ENCODE results near the genes TMEM234 and S100PBP.

GRCh38 chr1:32032681-32034027 is 19.5 kb downstream of the KHDRBS1 start:
- PRO-cap, result no peak

DNA sequence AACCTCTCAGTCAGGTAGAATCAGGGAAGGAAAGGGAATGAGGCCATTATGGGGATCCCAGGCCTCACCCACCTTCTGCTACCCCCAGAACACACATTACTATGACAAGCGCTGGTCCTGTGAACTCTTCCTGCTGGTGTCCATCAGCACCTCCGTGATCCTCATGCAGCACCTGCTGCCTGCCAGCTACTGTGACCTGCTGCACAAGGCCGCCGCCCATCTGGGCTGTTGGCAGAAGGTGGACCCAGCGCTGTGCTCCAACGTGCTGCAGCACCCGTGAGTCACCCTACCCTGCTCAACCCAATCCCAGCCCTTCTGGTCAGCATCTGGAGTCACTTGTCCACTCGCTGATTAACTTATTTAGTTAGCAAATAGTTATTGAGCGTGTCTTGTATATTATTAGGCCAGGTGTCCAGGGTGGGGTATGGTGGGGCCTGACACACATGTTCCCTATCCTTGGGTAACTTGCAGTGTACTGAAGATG is 13.1 kb upstream of the KPNA6 start:
- PRO-cap, result no peak

- PRO-cap, result bidirectional peak, plus-strand start at chr1:32222433, minus-strand start at chr1:32222341
These were observed at the start of gene TMEM234 for GRCh38 chr1:32221406-32222548. TMEM234 (minus strand) TSS chr1:32222353.

- PRO-cap, result no peak
These were observed 7.3 kb upstream of the FAM167B start for GRCh38 chr1:32239723-32240051.

DNA sequence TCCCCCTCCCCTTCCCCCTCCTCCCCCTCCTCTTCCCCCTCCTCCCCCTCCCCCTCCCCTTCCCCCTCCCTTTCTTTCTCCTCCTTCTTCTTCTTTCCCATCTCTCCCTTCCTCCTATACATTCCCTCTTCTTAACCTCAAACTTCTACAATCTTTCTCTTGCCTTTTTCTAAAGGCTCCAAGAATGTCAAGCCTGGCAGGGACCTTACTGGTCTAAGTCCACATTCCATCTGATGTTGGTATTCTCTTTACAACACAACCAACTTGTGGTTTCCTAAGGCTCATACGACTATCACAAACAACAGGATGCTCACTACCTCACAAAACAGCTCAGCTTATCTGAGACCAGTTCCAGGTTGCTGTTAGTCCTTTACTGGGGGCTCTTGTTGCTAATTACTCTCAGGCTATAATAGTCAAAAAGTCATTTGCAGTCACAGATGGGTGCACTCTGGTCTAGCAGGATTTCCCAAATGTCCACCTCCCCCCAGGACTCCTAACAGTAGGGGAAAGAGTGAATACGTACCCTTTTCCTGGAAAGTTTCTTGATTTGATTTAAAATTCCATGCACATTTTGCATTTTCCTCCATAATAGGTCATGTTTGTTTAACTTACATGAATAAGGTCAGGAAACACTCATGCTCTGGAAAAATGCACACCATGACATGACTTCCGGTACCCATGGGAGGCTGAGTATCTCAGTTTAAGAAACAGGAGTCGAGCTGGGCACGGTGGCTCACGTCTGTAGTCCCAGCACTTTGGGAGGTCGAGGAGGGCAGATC is 15.9 kb downstream of the LCK start:
- PRO-cap, result unidirectional peak, minus-strand start at position 232 of the sequence

GRCh38 chr1:32330276-32330618 is 5.8 kb downstream of the MARCKSL1 start:
- PRO-cap, result no peak

DNA sequence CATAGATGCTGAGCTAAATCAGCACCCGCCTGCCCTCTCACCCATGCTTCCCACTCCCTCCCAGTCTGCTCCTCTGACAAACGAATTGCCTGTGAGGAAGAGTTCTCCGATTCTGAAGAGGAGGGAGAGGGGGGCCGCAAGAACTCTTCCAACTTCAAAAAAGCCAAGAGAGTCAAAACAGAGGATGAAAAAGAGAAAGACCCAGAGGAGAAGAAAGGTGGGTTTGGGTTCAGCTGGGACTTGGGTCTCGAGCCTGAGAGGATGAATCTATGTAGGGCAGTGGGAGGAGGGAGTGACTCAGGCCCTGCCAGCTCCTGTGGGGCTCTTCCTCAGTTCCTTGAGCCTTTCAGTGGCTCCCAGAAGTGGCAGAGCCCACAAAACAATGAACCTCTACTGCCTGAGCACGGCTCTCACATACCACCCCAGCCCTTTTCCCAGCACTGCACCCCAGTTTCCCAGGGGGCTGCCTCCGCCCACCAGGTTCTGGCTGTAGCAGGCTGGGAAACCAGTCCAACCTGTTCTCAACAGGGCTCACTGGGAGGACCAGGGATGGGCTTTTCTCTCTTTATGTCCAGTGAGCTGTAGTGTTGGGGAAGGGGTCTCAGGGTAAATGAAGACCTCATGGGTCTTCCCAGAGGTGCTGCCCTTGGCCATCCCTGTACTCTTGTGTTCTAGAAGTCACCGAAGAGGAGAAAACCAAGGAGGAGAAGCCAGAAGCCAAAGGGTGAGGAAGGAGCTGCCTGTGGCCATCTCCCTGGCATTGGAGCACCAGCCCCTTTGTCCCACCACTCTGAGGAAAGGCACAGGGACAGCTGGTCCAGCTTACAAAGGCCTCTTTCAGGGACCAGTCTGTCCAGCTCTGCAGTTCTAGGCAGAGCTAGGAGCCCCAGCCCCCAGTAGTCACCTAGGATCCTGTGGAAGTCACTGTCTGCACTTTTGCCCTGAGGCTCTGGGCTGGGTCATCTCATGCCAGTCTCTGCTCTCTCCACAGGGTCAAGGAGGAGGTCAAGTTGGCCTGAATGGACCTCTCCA is 3.7 kb downstream of the MARCKSL1 start:
- PRO-cap, result no peak

DNA sequence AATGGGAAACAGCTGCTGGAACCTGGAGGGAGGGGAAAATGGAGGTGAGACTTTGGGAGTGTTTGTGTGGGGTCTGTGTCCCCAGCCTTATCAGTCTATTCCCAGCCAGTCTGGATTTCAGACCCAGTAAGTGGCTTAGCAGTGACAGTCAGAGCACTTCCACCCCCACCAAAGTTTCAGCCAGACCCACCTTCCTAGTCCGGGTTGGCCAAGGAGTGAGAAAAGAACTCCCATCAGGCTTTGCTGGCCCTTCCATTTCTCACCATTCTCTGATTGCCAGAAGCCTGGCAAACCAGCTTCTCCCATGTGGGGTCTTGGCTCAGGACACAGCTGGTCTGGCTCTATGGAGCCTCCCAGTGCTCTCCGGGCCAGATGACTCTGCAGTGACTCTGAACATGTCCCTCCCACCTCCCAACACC is 15.9 kb downstream of the TSSK3 start:
- PRO-cap, result no peak

DNA sequence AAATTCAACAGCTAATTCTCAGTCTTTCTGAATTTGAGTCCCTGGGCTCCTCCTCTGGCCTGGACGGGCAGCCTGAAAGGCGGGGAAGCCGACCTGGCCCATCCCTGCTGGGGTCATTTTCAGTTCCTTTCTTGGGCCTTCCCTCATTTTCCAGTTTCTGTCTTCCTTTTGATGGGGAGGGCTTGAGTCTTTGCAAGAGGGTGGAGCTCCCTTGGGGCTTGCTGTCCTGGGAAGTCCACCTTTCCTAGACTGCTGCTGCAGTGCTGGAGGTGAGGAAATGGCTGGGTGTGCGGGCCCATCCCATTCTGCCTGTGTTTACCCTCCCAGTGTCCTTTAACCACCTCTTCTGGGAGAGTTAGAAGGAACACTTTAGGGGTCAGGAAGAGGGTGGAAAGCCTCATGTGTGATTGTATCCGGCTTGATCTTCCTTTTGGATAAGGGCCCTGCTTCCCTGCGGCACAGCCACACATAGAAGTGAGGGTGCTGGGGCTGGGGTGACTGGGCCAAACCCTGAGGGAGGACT is 1.4 kb downstream of the KIAA1522 start:
- PRO-cap, result no peak

DNA sequence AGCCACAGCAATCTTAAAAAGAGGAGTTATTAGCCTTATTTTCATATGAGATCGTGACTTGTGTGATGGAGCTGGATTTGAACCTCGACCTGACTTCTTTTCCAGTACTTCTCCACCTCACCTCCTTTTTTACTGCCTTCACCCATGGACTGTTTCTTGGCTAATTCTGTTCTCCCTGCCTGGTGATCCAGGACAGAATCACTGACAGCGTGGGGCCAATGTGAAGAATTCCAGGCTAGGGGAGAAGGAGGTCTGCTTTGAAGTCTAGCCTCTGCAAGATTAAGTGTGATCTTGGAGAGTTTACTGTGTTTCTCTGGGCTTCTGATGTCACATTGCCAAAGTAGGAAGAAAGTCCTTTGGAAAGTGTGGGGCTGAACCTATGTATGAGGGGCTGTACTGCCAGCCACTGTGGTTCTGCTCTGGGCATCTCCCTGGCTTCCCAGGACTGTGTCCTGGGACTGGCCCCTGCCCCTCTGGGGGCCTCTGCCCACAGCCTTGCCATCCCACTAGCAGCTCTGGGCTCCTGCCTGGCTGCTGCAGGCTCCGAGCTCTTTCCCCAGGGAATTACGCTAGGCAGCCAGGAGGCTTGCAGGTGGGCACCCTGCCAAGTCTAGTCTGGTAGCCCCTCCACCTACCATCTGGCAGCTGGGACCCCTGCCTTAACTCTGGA is 23.3 kb downstream of the KIAA1522 start:
- PRO-cap, result unidirectional peak, plus-strand start at position 226 of the sequence

DNA sequence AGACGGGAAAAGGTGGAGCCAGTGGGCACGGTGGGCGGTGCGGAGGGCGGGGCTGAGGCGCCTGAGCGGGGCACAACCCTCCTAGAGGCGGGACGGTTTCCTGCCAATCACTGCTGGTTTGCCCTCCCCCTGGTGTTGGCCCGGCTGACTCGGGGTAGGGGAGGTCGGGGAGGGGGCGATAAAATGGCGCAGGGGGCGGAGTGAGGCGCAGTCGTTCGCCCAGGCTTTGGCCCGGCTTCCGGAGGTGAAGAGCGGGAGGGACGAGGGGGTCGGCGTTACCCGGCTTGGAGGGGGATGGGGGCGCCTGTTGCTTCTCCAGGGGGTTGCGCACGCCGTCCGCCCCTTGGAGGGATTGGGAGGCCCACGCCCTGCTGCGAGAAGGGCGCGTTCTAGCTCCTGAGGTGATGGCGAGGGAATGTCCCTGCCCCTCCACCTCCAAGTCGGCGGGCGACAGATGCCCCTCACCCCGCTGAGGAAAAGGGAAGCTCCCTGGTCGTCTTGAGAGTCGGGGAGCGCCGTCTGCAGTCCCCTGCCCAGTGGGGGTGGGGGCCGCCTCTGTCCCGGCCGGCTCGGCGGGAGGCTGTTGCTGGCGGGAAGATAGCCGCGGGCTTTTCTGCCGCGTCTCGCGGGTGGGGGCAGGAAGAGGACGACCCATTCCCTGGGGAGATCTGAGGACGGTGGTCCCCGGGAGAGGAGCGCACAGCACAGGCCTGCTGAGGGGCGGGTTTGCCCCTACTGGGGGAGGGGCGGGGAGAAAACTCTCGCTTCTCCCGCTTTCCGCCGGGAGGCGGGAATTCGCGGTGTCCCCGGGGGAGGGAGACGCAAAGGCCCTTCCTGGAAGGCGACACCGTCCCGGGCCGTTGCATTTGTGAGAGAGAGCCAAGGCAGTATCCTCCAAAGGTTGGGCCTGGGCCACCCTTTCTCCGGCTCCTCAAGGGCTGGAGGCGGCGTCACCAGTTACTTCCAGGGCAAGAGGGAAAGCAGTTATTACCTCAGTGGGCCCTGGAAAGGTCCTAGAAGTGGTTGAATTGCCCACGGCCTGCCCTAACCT is at the start of gene S100PBP:
TSS of gene S100PBP (plus strand) at position 208 of the 1,051 bp plus-strand sequence.
- PRO-cap, result bidirectional peak, plus-strand start at position 181 of the sequence, minus-strand start outside the sequence; bidirectional peak, plus-strand start at position 860 of the sequence, minus-strand start at position 737 of the sequence

DNA sequence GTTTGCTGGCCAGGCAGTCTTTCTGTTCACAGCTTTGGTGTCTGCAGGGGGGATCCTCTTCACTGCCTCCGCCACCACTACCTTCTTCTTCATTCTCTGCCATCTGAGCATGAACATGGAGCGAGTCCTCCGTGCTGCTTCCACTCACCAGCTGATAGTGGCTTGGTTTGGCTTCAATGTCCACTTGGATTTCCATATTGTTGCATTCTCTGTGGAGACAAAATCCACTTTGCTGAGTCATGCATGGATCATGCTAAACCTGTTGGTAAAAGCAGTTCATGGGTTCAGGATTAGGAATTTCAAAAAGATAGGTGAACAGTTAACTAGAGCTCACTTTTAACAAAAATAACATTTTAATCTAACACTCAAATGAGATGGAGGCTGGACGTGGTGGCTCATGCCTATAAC is 27.6 kb downstream of the RNF19B start:
- PRO-cap, result no peak

DNA sequence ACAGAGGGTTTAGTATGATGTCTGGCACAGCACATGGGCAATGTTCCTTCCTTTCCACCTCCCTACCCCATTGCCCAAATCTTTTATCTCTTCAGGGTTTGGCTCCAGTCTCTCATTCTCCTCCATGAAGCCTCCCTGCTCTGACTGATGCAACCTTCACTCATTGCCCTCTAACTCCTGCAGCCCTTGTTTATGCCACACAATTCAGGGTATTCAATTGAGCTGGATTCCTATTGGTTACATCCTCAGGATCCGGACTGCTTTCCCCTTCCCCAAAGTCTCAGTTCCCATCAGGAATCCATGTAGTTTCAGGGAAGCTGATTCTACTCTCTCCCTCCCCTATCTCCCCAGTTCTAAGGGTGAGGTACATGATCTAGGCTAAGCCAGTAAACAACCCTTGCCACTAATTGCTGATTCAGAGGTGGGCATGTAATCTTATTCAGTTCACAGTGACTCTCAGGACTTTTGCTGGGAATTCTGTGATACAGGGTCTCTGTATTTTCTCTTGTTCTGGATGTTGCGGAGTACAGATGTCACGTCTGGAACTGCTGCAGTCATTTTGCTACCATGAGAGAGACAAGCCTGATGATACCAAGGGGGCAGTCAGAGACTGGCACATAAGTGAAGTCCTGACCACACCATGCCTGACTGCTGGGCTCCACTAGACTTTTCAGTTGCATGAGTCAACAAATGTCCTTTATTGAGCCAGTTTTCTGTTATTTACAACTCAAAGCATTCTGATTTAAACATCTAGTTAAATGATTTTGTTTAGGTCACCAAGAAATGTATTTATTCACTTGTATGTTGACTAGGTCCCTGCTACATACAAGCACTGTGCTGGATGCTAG is 33.9 kb downstream of the AK2 start:
- PRO-cap, result no peak

GRCh38 chr1:33180427-33181176 is 1.2 kb downstream of the TRIM62 start:
- PRO-cap, result bidirectional peak, plus-strand start at chr1:33181049, minus-strand start at chr1:33180778

- PRO-cap, result no peak
These were observed 2.4 kb downstream of the ZNF362 start for GRCh38 chr1:33258652-33259205.

DNA sequence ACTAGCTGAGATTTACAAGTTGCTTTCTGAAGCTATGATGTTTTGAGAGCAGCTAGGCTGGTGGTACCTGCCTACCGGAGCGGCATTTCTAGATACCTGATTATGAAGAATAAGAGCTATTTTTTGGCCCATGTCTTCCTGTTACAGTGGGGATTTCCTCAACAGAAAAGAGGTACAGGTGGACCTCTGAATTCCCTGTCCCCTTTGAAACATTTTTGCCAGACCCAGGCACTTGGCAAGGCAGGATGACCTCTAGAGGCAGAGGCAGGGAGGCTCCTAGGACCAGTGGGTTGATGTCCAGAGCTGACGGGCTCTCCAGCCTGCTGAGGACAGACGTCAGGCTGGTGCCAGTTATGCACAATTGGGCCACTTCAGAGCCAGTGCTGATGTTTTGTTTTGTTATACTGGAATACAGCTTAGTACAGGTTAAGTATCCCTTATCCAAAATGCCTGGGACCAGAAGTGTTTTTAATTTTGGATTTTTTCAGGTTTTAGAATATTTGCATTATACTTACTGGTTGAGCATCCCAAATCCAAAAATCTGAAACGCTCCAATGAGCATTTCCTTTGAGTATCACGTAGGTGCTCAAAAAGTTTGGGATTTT is 18.5 kb upstream of the A3GALT2 start:
- PRO-cap, result no peak

DNA sequence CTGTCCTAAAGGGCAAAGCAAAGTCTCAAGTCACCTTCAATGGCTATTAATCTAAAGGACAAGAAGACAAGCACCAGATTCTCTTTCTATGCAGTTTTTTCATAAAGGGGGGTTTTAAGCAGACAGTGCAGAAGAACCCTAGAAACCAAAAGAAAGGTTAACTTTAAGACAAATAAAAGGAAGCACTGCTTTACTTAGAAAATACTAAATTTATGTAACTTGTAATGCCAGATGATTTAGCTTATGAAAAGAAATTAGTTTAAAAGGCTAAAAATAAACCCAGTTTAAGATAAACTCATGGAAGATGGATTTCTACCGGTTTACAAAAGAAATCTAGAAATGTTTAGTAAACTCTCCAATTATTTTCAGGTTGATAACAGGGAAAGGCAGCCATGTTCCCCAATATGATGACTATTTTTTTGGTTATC is 23.0 kb upstream of the A3GALT2 start:
- PRO-cap, result no peak

DNA sequence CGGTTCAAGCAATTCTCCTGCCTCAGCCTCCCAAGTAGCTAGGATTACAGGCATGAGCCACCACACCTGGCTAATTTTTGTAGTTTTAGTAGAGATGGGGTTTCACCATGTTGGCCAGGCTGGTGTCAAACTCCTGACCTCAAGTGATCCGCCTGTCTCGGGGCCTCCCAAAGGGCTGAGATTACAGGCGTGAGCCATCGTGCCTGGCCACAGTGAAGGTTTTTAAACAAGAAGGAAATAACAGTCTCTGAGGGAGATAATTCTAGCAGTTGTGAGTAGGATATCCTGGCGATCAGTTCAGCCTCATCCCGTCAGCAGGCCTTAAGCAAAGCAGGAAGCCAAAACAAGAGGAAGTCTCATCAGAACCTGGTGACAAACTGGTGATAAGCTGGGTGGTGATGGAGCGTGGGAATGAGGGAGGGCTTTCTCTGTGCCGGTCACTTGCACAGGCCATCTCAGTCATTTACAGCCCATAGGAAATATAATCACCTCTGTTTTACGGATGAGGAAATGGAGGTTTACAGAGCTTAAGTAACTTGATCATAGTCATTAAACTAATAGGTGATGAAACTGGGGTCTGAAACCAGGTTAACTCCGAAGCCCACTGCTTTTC is 40.6 kb upstream of the A3GALT2 start:
- PRO-cap, result no peak

DNA sequence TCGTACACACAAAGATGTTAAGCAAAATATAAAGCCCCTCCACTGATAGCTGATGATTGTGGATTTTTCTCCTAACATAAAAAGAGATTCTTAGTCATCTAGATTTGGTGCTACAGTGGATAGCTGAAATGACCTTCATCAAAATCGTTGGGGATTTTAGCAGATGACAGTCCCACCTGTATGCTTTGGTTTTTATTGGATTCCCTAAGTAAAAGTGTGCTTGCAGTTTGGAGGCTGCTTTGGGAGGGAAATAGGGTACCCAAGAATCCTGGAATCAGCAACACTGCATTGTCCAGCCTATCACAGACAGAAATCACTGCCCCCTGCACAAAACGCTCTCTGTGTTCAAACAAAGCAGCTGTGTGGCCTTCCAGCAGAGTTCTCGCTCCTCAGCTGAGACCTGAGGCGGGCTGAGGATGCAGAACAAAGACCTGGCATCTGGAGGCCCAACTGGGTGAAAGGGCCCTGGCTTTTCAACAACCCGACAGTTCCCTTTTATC is 42.4 kb upstream of the A3GALT2 start:
- PRO-cap, result no peak

- PRO-cap, result no peak
These were observed 20.7 kb downstream of the PHC2 start for GRCh38 chr1:33409988-33410855.